ENCODE results near the genes IL7R and CAPSL.

- PRO-cap, 2 experiments, result peak in 1 of 2 experiments; most common minus-strand start chr5:32388613 (in 1)
- RAMPAGE, long total RNA, 5 experiments, result no peak in any of the 5 experiments
Measured at GRCh38 chr5:32388452-32388776, 56.1 kb downstream of the ZFR start.

GRCh38 chr5:32390909-32391500, 53.5 kb downstream of the ZFR start:
- PRO-cap, 2 experiments, result no peak in any of the 2 experiments
- RAMPAGE, long total RNA, 5 experiments, result no peak in any of the 5 experiments

GRCh38 chr5:34020685-34021222, 12.9 kb upstream of the AMACR start:
- PRO-cap, 2 experiments, result no peak in any of the 2 experiments
- RAMPAGE, long total RNA, 5 experiments, result no peak in any of the 5 experiments

- PRO-cap, 2 experiments, result no peak in any of the 2 experiments
- RAMPAGE, long total RNA, 5 experiments, result no peak in any of the 5 experiments
Measured at GRCh38 chr5:34052956-34053571, 10.1 kb upstream of the C1QTNF3 start.

DNA sequence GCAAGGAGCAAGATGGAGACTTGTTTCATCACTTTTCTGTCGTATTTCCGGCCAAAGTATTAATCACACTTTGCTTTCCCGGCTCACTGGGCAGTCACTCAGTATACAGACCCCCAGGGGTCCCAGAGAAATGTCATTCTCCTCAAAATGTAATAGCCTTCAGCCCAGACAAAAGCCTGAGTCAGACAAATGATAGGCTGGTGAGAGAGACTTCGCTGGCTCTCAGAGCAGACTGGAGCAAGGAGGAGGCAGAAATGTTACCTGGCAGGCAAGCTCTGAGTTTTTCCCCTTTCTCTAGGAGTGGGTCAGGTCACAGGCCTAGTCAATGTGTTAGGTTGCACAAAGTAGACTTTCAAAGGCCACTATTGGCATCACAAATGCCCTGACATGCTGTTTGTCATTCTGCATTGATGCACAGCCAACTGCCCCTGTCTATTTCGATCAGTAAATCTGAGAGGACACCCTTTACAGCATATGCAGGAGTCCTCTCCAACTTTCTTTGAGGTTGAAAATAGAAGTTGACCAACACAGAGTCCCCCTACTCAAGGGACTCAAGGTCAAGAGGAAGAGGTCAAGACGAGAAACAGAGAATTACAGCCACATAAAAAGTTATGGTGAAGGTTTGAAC, 15.5 kb upstream of the C1QTNF3 start:
- PRO-cap, 2 experiments, result no peak in any of the 2 experiments
- RAMPAGE, long total RNA, 5 experiments, result no peak in any of the 5 experiments

DNA sequence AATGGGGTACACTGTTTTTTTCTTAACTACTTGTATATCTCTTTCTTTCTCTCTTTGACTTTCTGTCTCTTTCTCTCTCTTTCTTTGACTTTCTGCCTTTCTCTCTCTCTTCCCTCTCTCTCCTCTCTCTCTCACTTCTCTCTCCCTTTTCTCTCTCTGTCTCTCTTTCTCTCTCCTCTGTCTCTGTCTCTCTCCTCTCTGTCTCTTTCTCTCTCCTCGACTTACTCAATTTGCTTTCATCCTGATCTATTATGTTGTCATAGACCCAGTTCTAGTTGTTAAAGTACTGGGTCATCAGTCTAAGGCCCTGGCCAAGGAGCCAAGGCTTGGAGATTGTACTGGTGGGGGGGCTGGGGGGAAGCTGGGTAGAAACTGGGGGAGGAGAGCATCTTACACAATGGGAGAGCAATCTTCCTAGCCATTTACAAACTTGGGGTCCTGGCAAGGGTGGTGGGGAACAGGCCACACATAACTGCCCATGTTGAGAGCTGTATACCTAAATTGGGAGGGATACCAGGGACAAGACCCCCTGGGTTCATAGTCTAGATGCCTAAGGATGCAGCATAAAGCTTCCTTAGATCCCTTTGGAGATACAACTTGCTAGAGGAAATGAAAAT, 20.3 kb upstream of the C1QTNF3 start:
- PRO-cap, 2 experiments, result no peak in any of the 2 experiments
- RAMPAGE, long total RNA, 5 experiments, result no peak in any of the 5 experiments

DNA sequence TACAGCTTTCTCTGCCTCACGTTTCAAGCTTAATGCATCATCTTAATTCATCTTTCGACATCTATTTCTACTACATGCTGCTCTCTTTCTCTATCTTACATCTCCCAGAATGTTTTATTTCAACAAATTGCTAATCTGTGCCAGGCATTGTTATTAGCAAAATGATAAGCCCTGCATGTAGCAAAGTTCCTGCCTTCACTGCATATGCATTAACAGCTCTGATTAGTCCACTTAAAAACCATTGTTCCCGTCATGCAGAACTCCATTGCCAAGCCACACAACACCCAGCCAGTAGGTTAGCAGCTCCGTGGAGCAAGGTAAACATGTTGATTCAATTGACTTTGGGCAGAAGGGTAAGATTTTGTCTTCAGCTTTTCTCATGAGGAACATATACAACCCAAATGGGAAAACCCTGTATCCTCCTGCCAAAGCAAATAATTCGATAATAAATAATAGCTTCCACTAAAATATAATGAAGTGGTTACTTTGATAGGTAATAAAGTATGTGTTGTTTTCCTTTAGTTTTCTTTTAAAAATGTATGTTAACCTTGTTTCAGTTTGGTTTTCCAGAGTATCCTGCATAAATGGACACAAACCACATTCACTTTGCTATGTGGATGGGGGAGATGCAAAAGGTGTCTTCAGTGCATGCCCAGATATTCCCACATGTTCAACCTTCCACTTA, 124.4 kb upstream of the C1QTNF3 start:
- PRO-cap, 2 experiments, result no peak in any of the 2 experiments
- RAMPAGE, long total RNA, 5 experiments, result no peak in any of the 5 experiments

GRCh38 chr5:34484094-34484536, 172.0 kb upstream of the RAI14 start:
- PRO-cap, 2 experiments, result no peak in any of the 2 experiments
- RAMPAGE, long total RNA, 5 experiments, result no peak in any of the 5 experiments

- PRO-cap, 2 experiments, result no peak in any of the 2 experiments
- RAMPAGE, long total RNA, 5 experiments, result no peak in any of the 5 experiments
Measured at GRCh38 chr5:34503239-34504392, 152.5 kb upstream of the RAI14 start.

DNA sequence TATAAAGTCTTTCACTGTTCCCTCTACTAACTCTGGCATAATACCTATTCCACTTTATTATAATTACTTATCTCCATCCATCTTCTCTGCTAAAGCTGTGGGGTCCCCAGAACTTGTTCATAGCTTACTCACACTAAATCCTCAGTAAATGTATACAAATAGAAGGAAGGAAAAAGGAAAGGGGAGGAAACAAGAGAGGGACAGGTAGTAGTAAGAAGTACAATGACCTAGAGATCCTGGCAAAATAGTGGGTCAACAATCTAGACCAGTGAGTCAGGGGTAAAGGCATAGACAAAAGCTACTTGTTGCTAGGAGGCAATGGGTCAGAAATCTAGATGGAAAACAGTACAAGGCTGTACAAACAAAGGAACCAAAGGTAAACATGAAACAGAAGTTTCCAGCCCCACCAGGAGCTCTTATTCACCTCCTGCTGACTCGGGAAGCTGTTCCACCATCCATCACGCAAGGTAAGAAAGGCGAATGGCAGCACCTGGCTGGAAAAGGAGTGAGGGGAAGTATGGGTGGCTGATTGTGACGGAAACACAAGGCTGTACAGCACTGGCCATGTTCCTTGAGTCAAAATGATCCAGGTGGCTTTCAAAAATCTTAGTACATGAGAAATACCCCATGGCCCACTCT, 70.6 kb upstream of the RAI14 start:
- PRO-cap, 2 experiments, result no peak in any of the 2 experiments
- RAMPAGE, long total RNA, 5 experiments, result no peak in any of the 5 experiments

GRCh38 chr5:35048889-35049298, 1.1 kb upstream of the AGXT2 start:
- PRO-cap, 2 experiments, result no peak in any of the 2 experiments
- RAMPAGE, long total RNA, 5 experiments, result no peak in any of the 5 experiments

GRCh38 chr5:35187900-35188242, 42.4 kb downstream of the PRLR start:
- PRO-cap, 2 experiments, result no peak in any of the 2 experiments
- RAMPAGE, long total RNA, 5 experiments, result no peak in any of the 5 experiments

- PRO-cap, 2 experiments, result no peak in any of the 2 experiments
- RAMPAGE, long total RNA, 5 experiments, result no peak in any of the 5 experiments
Measured at GRCh38 chr5:35188243-35188655, 42.0 kb downstream of the PRLR start.

- PRO-cap, 2 experiments, result no peak in any of the 2 experiments
- RAMPAGE, long total RNA, 5 experiments, result no peak in any of the 5 experiments
Measured at GRCh38 chr5:35228208-35228904, 1.9 kb downstream of the PRLR start.

DNA sequence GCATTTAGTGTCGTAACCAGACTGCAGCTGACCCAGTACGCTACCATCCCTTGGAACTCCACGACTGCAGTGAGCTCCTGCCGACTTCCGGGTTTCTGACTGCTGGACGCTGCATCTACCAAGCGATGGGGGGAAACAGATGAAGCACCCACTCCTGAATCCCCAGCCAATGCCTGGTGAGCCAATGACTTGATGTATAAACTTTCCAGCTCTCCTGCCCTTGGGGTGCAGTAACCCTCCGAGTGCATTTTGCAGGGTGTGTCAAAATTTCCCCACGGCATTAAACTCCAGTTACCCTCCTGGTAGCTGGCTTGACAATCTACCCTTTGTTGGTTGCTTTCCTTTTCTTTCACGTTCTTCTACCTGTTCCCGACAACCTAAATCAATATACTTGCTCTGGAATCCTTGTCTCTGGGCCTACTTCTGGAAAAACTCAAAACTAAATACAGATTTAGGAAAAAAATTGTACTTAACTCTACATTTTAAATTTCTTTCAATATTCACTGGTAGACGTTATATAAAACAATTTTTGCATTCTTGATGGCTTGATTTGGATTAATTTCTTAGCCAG, 174.6 kb upstream of the PRLR start:
- PRO-cap, 2 experiments, result no peak in any of the 2 experiments
- RAMPAGE, long total RNA, 5 experiments, result no peak in any of the 5 experiments

- PRO-cap, 2 experiments, result no peak in any of the 2 experiments
- RAMPAGE, long total RNA, 5 experiments, result start-site peak on the plus strand in 3 of 5 experiments, at chr5:35856891-35856965 at its widest, 23 to 338 reads per replicate
Measured at GRCh38 chr5:35856550-35857410, at the start of gene IL7R. Gene IL7R, plus strand, starts transcription at chr5:35856891.

- PRO-cap, 2 experiments, result no peak in any of the 2 experiments
- RAMPAGE, long total RNA, 5 experiments, result no peak in any of the 5 experiments
Measured at GRCh38 chr5:35857440-35858294, 976 bp downstream of the IL7R start.

DNA sequence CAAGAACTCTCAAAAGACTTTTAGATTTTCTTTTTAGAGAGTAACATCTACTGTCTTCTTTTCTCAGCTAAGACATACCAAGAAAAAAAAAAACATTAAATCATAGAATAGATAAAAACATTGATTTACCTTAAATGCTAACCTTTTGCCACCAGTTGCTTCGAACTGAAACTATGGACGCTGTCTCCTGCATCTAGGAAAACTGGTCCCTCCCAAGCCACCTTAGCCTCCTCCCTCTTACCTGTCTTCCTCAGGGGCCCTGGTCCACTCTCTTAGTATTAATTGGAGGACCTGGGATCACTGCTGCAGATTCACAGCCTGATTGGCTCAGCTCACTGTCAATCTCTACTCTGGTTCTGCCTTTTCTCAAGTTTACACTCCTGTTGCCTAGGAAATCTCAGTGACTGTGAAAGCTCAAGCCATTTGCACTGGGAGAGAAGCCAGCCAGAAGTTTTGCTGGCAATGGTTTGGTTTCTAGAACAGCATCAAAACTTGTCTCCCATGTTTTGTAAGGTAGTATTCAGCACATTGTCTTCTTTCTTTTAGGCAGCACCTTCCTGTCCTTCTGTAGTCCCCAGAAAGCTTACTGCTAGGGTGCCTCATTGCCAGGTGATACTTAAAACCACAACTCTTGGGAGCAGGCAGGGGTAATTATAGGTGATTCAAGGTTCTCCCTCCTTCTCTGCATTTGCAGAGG, at the start of gene CAPSL:
TSS of gene CAPSL (minus strand) at position 211 of the 697 bp plus-strand sequence.
- PRO-cap, 2 experiments, result peak in 1 of 2 experiments; most common plus-strand start position 400 of the sequence (in 1); most common minus-strand start position 211 of the sequence (in 1)
- RAMPAGE, long total RNA, 5 experiments, result no peak in any of the 5 experiments

DNA sequence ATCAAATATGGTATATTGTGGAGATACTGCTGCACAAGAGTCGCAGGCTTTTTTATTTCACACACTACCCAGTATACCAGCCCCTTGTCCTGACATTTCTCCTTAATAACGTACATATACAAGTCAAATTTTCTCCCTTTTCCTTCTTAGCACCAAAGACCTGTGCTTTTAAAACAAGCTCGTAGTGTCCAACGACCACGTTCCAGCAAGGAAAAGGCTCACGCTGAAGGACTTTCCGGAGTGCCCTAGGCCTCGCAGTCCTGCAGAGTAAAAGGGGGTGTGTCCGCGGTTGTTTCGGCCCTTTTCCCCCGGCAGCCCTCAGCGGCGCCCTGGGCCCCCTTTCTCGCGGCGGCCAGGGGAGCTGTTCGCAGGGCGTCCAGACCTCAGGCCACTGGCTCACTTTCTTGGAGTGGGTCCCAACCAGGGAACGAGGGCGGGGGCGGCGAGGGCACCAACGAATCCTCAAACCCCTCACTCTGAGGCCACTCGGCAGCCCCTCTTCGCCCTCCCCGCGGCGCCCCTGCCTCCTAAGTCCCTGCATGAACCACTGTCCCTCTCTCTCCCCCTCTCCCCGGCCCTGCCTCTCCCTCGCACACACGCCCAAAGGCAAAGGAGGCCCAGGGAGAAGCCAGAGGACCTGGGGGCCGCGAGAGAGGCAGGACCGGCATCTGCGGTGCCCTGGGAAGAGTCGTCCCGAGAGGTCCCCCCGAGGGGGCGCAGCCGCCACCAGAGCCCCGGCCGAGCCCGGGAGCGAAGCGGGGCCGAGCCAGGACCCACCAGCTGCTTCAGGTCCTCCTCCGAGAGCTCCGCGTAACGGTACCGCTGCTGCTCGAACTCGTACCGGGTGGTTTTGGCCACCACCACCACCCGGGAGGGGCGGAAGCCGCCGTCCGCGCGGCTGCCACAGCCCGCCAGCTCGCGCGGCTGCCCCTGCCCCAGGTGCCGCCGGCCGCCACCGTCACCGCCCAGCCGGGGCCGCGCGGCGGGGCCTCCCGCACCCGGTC, 701 bp downstream of the NADK2 start:
- PRO-cap, 2 experiments, result peak in 2 of 2 experiments; most common plus-strand start position 631 of the sequence (in 2); most common minus-strand start position 393 of the sequence (in 2)
- RAMPAGE, long total RNA, 5 experiments, result start-site peak on the minus strand in 1 of 5 experiments, centred at position 933 of the sequence, 159 reads per replicate

DNA sequence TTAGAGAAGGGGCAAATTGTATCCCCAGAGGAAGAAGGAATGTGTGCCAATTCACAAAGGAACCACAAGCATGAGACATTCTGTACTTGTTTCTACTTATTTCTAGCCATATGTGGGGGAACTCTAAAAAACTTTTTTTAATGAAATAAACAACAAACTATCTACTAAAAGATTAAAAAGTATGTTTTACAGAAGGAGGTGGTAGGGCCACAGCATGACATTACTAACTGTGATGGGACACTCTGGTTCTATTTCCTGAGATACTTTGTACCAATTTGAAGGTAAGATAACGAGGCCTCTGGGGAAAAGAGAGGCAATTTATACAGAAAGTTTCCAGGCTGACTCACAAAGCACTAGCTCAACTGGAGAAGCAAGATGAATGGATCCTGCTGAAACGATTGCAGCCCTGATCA, 22.5 kb downstream of the RANBP3L start:
- PRO-cap, 2 experiments, result no peak in any of the 2 experiments
- RAMPAGE, long total RNA, 5 experiments, result no peak in any of the 5 experiments